Mammary microvascular endothelial cell (primary cell): ENCODE measurements around the genes SLC4A9, DND1, PCDHA13, PCDHB10, PCDHGB6 and PCDHGC5.

DNA sequence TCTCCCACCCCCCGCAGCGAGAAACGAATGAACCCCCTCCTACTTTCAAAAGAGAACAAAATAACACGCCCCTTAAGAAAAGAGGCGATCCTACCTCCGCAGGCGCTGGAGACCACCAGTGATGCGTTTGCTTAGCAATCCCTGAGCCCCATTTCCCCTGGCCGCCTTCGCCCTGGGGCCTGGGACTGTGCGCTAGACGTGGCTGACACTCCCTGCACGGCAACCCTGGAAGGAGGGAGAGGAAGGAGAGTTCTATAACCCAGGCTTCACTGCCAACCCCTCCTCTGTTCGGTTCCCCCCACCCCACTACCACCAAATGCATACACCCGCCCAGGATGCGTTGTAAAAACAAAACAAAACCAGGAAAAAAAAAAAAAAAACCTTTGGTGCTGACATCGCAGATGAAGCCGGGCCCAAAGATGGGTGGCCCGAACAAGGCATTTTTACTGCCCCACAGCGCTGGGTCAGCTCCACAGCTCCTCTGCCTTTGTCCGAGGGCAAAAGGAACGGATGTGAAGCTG, 5.5 kb upstream of the PURA start:
- RAMPAGE, long total RNA, result no peak

GRCh38 chr5:140243092-140244114, 59.5 kb downstream of the PFDN1 start:
- RAMPAGE, long total RNA, result no peak

DNA sequence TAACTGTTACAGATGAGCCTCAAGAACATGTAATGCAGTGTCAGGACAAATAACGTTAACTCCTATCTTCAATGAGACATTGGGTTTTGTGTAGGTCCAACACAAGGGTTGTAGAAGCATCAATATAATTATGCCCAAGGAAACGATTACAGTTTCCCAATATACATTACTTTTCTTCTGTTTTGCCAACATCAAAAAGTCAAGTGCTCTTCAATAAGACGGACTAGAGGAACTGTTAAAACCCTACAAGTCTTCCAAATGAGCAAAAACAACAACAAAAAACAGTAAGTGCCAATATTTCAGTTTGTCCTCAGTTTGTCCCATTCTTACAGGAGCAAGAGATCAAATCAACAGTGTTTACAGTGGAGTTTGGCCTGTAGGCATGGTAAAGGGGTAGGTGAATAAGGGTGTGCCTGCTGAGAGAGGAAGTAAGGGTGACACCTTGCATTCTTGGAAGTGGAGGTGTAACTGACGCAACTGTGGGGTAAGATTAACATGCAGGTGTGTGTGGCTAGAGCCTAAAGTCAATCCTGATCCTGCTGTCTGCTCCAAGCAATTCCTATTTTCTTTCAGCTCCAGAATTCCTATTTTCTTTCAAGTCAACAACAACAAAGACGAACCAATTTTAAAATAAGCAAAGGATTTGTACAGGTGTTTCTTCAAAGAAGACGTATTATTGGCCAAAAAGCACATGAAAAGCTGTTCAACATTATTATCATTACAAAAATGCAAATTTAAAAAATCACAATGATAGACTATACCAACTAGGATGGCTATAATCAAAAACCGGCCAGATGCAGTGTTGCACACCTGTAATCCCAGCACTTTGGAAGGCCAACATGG, 43.4 kb downstream of the PFDN1 start:
- RAMPAGE, long total RNA, result no peak

DNA sequence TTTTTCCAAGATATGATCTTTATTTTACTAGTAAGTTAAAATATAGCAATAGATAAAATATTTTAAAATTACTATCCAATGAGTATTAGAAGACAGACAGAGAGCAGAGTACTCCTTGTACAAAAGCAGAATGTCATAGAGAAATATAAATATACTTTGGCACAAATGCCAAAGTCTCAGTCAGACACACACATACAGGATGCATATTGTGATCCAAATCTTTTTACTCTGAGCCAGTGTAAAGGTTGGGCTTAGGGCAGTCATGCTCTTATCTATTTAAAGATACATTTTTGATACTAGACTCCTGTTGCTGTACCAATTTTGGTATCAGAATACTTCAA, 10.7 kb downstream of the PFDN1 start:
- RAMPAGE, long total RNA, result no peak

- RAMPAGE, long total RNA, result no peak
Measured at GRCh38 chr5:140311845-140312923, 9.3 kb upstream of the PFDN1 start.

DNA sequence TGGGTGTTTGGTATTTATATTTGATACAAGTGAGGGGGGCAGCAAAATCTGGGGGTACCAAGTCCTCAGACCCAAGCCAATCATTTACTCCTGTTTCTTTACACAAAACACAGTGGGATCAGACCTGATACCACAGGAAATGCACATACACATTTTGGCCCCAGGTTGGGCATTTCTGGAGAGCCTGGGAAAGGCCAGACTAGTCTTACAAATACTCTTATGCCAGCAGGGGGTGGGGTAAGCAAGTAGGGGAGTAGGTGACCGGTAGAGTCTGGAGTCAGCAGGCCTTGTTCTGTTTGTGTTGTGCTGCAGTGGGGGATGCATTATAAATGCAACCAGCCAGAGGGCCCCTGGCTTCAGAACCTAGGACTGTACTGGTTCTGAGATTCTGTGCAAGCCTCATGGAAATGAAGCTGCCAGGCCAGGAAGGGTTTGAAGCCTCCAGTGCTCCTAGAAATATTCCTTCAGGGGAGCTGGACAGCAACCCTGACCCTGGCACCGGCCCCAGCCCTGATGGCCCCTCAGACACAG, at the start of gene SLC4A9:
TSS of gene SLC4A9 (plus strand) at position 359 of the 531 bp plus-strand sequence.
- RAMPAGE, long total RNA, result no peak

DNA sequence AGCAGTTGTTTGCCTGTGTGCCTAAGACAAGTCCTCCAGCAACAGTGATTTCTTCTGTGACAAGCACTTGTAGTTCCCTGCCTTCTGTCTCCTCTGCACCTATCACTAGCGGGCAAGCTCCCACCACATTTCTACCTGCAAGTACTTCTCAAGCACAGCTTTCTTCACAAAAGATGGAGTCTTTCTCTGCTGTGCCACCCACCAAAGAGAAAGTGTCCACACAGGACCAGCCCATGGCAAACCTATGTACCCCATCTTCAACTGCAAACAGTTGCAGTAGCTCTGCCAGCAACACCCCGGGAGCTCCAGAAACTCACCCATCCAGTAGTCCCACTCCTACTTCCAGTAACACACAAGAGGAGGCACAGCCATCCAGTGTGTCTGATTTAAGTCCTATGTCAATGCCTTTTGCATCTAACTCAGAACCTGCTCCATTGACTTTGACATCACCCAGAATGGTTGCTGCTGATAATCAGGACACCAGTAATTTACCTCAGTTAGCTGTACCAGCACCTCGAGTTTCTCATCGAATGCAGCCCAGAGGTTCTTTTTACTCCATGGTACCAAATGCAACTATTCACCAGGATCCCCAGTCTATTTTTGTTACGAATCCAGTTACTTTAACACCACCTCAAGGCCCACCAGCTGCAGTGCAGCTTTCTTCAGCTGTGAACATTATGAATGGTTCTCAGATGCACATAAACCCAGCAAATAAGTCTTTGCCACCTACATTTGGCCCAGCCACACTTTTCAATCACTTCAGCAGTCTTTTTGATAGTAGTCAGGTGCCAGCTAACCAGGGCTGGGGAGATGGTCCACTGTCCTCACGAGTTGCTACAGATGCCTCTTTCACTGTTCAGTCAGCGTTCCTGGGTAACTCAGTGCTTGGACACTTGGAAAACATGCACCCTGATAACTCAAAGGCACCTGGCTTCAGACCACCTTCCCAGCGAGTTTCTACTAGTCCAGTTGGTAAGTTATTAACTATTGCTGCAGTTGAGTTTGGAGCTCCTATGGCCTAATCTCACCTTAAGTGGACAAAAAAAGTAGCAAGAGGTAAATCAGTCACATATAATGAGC, 18.3 kb upstream of the EIF4EBP3 start:
- RAMPAGE, long total RNA, result no peak

DNA sequence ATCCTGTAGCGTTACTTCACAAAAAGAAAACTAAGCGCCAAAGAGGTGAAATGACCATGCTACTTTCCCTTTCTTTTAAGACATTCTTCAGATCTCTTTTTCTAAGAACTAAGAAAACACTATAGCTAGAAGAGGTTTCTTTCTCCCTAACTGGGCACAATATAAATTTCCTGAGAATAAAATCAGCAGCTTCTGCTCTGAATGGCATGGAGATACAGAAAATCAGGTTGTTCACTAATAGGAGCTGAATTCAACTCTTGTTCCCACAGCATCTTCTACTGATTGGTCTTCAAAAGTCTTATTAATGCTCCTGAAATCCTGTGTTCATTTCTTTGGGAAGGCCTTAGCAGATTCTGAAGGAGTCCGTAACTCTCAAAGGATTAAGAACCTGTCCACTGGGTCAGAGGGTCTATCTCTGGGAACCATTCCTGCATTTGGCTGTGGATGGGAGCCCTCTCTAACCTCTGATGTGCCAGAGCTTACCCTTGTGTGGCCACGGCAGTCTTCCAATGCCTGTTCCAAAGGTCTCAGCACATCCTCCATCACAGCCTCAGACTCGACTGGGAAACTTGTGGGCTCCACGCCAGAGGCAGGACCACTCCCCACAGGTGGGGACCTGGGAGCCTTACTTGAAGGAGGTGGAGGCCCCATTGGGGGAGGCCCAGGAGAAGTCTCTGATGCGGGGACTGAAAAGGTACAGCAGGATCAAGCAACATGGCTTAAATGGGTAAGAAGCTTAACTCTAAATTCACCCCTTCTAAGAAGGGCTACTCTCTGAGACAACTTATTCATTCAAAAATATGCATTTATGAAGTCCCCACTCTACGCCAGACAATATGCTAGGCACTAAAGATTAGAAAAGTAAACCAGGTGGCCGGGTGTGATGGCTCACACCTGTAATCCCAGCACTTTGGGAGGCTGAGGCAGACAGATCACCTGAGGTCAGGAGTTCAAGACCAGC, 4.3 kb downstream of the EIF4EBP3 start:
- RAMPAGE, long total RNA, result no peak

GRCh38 chr5:140602956-140603341, 30.0 kb downstream of the CD14 start:
- RAMPAGE, long total RNA, result no peak

GRCh38 chr5:140631811-140632885, 827 bp downstream of the CD14 start:
- RAMPAGE, long total RNA, result no peak

GRCh38 chr5:140673159-140673934, at the start of gene DND1:
DND1 (minus strand) TSS chr5:140673576.
- RAMPAGE, long total RNA, result no peak

DNA sequence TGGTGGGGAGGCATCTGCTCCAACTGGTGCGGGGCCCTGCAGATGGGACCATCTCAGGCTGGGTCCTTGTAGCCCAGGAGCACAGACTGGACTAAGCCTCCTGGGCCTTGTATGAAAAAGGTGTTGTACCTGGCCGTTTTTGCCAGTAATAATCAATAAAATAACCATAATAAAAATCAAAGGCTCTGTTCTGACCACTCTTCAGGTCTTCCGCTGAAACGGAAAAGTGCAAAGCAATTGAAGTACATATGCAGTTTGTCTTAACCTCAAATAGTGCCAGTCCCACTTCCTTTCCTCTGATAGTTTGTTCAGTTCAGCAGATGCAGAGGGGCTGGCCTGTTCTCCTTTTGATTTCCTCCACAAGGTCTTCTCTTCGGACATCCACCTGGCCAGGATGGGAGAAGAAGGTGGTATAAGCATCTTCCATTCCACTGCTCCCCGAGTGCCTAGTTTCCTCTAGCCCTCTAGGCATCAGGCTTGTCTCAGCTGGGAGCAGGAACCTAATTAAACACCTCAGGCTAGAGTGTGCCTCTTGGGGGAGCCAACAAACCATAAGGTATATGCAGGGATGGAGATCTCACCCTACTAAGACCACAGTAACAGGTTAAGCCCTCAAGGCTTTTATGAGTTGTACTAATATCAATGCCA, 692 bp upstream of the DND1 start:
- RAMPAGE, long total RNA, result no peak

- RAMPAGE, long total RNA, result no peak
Measured at GRCh38 chr5:140704301-140704632, 4.0 kb downstream of the ZMAT2 start.

DNA sequence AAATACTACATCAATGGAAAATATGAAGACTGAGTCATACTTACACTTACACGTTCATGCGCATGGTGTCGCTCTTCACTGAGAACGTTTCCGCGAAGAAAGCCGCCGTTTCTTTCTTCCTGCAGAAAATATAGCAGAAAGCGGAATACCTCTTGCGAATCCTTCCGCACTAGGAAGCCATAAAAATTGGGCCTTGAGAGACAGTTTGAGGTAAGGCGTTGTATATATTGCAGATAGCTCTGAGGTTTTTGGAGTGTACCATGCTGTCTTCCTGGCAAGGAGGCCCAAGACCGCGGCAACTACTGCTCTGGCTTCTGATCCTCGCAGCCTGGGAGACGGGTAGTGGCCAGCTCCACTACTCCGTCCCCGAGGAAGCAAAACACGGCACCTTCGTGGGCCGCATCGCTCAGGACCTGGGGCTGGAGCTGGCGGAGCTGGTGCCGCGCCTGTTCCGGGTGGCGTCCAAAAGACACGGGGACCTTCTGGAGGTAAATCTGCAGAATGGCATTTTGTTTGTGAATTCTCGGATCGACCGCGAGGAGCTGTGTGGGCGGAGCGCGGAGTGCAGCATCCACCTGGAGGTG, at the start of gene PCDHA13:
TSS of gene PCDHA13 (plus strand) at position 116 of the 584 bp plus-strand sequence.
- RAMPAGE, long total RNA, result no peak

DNA sequence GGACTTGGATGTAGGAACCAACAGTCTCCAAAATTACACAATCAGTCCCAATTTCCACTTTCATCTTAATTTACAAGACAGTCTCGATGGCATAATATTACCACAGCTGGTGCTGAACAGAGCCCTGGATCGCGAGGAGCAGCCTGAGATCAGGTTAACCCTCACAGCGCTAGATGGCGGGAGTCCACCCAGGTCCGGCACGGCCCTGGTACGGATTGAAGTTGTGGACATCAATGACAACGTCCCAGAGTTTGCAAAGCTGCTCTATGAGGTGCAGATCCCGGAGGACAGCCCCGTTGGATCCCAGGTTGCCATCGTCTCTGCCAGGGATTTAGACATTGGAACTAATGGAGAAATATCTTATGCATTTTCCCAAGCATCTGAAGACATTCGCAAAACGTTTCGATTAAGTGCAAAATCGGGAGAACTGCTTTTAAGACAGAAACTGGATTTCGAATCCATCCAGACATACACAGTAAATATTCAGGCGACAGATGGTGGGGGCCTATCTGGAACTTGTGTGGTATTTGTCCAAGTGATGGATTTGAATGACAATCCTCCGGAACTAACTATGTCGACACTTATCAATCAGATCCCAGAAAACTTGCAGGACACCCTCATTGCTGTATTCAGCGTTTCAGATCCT, 978 bp downstream of the PCDHB2 start:
- RAMPAGE, long total RNA, result no peak

- RAMPAGE, long total RNA, result no peak
Measured at GRCh38 chr5:141191987-141192759, at the start of gene PCDHB10. PCDHB10 (plus strand) TSS chr5:141192353.

GRCh38 chr5:141407696-141408707, at the start of gene PCDHGB6:
PCDHGB6 (plus strand) TSS chr5:141408021.
- RAMPAGE, long total RNA, result no peak

GRCh38 chr5:141422371-141422606, 1.4 kb downstream of the PCDHGA11 start:
- RAMPAGE, long total RNA, result no peak

DNA sequence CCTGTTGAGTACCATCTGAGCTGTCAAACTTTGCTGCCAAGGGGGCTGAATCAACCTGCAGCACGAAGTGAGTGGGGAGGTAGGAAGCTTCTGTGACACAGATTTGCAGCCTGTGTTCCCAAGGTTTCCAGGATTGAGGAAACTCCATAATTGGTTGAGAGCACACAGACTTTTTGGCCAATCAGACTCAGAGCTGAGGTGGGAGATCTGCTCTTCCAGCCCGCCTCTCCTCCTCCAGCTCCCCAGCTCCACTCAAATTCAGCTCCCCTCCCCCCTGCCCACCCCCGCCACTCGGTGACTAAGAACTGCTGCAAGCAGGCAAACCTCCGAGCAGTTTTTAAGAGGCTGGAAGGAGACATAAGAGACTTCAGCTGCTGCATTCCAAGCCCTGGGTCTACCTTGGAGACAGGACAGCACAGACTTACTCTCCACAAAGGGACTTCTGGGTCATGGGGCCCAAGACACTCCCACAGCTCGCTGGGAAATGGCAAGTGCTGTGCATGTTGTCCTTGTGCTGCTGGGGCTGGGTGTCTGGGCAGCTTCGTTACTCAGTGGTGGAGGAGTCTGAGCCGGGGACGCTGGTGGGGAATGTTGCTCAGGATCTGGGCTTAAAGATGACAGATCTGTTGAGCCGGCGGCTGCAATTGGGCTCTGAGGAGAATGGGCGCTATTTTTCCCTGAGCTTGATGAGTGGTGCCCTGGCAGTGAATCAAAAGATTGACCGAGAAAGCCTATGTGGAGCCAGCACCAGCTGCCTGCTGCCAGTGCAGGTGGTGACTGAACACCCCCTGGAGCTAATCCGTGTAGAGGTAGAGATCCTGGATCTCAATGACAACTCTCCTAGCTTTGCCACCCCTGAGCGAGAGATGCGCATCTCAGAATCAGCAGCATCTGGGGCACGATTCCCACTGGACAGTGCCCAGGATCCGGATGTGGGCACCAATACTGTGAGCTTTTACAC, at the start of gene PCDHGC5:
TSS of gene PCDHGC5 (plus strand) at position 290 of the 961 bp plus-strand sequence.
- RAMPAGE, long total RNA, result no peak

DNA sequence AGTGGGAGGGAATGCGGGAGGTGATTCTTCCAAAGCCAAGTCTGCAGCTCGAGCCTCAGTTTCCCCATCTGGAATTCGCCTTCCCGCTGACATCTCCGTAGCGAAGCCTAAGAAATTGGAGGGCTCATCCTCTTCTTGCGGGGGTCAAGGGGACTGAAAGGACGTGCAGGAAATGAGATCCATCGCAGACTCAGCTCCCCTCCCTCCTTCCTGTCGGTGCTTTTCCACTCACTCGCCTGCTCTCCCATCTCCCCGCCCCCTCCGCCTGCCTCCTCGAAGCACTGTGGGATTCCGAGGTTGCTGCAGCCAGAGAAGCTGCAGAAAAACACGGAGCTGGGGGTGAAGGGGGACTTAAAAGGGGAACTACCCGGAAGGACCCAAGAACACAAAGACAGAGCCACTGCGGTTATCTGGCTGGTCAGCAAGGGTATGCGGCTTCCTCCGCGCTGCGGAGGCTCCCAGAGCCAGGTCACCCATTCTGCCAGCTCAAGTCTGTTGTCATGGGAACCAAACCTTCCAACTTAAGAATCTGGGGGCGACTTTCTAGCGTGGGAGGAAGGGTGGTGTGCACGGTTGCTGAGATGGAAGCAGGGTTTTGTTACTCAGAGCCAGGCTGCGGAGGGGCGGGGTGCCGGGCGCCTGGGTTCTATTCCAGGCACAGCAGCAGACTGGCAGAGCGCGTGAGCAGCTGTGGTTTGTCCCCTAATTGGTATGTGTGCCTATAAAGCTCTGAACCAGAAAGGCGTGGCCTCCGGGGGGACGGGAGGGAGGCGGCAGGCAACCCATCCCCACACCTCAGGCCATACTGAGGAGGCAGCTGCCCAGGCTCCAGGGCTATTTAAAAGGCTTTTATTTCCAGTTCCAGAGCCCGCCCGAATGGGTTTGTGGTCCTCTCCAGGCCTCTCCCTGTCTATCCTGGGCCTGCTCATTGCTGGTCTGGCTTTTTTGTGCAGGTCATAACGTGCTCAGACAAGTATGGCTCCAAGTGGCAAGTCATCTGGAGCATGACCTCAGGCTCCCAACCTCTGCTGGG, 25.0 kb downstream of the PCDHGC5 start:
- RAMPAGE, long total RNA, result no peak